ENCODE measurements around the gene HHIPL2.

- PRO-cap, 4 experiments = peak in 4 of 4 experiments; most common plus-strand start chr1:220300673 (in 3); most common minus-strand start chr1:220300537 (in 4)
- RAMPAGE, long total RNA, 2 experiments = no peak in any of the 2 experiments
Observed at GRCh38 chr1:220300336-220300838, 28.1 kb upstream of the RAB3GAP2 start.

GRCh38 chr1:220618272-220618924 lies 71.8 kb upstream of the C1orf115 start:
- PRO-cap, 4 experiments = no peak in any of the 4 experiments
- RAMPAGE, long total RNA, 2 experiments = no peak in any of the 2 experiments

DNA sequence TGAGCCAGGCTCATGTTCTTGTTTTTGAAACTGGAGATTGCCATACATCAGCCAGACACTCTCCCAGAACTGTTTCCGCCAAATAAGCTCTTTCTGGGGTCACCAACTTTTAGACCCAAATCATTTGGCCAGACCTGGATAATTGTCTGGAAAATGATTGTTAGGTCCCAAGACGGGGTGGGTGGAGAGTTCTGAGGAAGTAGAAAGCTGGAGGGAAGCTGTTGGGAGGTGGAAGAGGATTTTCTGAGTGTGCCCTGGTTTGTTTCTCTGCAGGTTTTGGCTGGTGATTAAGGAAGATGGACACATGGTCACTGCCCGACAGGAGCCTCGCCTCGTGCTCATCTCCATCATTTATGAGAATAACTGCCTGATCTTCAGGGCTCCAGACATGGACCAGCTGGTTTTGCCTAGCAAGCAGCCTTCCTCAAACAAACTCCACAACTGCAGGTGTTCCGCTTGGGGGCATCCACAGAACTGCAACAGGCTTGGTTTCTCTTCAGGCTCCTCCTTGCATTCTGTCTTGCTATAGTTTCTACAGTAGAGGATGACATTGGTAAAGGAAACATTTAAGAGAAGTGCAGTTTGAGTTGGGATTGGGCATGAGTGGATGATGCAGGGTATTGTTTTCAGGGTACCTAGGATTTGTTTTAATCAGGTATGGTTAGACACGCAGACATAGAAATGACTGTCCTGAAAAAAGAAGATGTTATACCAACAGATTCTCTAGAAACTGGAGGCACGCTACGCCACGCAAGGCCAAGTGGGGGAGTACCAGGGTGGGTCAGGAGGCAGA lies 6.7 kb downstream of the MTARC2 start:
- PRO-cap, 4 experiments = no peak in any of the 4 experiments
- RAMPAGE, long total RNA, 2 experiments = no peak in any of the 2 experiments

DNA sequence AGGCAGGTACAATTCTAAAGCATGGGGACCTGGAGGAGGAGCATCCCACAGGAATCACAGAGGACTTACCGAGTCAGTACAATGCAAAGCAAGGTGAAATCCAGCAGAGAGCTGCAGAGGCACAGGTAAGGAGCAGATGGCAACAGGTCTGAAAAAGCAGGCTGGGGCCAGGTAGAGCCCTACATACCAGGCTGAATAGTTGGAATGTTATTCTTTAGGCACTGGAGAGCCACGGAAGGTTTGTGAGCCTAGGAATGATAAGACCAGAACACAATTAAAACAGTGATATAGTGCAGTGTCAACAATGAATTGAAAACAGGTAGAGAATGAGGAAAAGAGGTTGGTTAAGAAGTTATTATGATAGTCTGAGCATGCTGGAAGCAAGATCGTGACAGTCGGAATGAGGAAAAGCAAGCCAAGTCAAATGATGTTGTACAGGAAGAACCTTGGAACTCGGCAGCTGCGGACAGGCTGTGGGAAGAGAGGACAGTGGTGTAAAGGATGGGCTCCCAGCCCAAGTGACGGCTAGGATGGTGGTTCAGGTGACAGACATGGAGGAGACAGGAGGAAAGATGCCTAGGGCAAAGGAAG lies 25.5 kb downstream of the MTARC1 start:
- PRO-cap, 4 experiments = peak in 1 of 4 experiments; most common plus-strand start position 366 of the sequence (in 1)
- RAMPAGE, long total RNA, 2 experiments = no peak in any of the 2 experiments

GRCh38 chr1:221552731-221553304 lies 189.1 kb downstream of the DUSP10 start:
- PRO-cap, 4 experiments = peak in 4 of 4 experiments; most common plus-strand start chr1:221553013 (in 4); most common minus-strand start chr1:221552861 (in 3)
- RAMPAGE, long total RNA, 2 experiments = no peak in any of the 2 experiments

- PRO-cap, 4 experiments = peak in 4 of 4 experiments; most common plus-strand start chr1:221563784 (in 4); most common minus-strand start chr1:221563456 (in 2)
- RAMPAGE, long total RNA, 2 experiments = no peak in any of the 2 experiments
Observed at GRCh38 chr1:221563030-221563949, 178.6 kb downstream of the DUSP10 start.

- PRO-cap, 4 experiments = peak in 3 of 4 experiments; most common plus-strand start chr1:221620639 (in 3); most common minus-strand start chr1:221620891 (in 3)
- RAMPAGE, long total RNA, 2 experiments = no peak in any of the 2 experiments
Observed at GRCh38 chr1:221620345-221621012, 121.4 kb downstream of the DUSP10 start.

- PRO-cap, 4 experiments = peak in 3 of 4 experiments; most common plus-strand start chr1:221708323 (in 2); most common minus-strand start chr1:221708322 (in 3)
- RAMPAGE, long total RNA, 2 experiments = no peak in any of the 2 experiments
Observed at GRCh38 chr1:221707937-221708584, 33.8 kb downstream of the DUSP10 start.

DNA sequence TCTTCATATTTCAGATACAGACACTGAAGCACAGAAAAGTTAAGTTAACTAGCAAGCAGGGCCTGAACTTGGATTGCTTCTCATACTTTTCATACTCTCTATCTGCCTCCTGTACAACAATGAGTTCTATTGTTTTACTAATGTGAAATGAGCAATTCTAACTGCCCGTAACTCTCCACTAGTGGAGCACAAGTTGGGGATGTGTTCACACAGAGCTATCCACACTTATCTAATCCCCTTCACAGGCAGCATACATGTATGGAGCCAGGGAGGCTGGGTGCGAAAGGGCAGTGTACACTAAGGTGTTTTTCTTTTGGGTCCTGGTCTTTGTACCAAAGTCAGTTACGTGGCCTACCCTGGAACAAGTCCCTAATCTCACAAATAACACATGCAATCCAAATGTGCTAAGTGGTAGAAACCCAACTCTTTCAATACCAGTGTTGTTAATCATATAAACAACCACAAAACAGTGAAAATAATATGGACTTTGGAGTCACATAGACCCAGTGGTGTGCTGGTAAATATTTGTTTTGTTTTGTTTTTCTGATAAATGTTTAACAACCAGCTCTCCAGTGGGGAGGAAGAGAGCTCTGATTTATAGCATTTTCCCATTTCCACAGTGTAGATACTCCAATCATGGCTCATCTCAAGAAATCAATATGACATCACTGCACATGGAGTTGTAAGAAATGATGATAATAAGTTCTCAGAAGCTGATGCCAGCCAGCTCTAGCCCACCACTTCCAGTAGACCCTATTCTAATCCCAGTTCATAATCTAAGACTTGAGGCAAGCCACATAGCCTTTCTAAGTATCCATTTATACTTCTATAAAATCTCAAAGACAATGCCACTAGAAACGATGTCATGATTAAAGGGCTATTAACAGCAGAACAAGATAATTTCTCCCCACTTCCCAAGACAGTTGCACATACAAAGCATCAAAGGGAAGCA lies 320.0 kb upstream of the DUSP10 start:
- PRO-cap, 4 experiments = peak in 4 of 4 experiments; most common plus-strand start position 611 of the sequence (in 3); most common minus-strand start position 231 of the sequence (in 4)
- RAMPAGE, long total RNA, 2 experiments = no peak in any of the 2 experiments

GRCh38 chr1:222071137-222071649 lies 329.3 kb upstream of the DUSP10 start:
- PRO-cap, 4 experiments = peak in 3 of 4 experiments; most common plus-strand start chr1:222071555 (in 2); most common minus-strand start chr1:222071433 (in 3)
- RAMPAGE, long total RNA, 2 experiments = no peak in any of the 2 experiments

- PRO-cap, 4 experiments = no peak in any of the 4 experiments
- RAMPAGE, long total RNA, 2 experiments = no peak in any of the 2 experiments
Observed at GRCh38 chr1:222547819-222548418, at the start of gene HHIPL2. TSS of gene HHIPL2 (minus strand) at chr1:222548104.

GRCh38 chr1:222644505-222645165 lies 26.7 kb downstream of the MIA3 start:
- PRO-cap, 4 experiments = peak in 4 of 4 experiments; most common plus-strand start chr1:222644598 (in 1); most common minus-strand start chr1:222644724 (in 3)
- RAMPAGE, long total RNA, 2 experiments = no peak in any of the 2 experiments

- PRO-cap, 4 experiments = peak in 4 of 4 experiments; most common plus-strand start chr1:222711576 (in 3); most common minus-strand start chr1:222711459 (in 1)
- RAMPAGE, long total RNA, 2 experiments = no peak in any of the 2 experiments
Observed at GRCh38 chr1:222711132-222711668, 1.1 kb downstream of the AIDA start.

GRCh38 chr1:223027412-223028162 lies 115.5 kb downstream of the TLR5 start:
- PRO-cap, 4 experiments = no peak in any of the 4 experiments
- RAMPAGE, long total RNA, 2 experiments = no peak in any of the 2 experiments

- PRO-cap, 4 experiments = no peak in any of the 4 experiments
- RAMPAGE, long total RNA, 2 experiments = no peak in any of the 2 experiments
Observed at GRCh38 chr1:223041480-223041976, 101.5 kb downstream of the TLR5 start.

DNA sequence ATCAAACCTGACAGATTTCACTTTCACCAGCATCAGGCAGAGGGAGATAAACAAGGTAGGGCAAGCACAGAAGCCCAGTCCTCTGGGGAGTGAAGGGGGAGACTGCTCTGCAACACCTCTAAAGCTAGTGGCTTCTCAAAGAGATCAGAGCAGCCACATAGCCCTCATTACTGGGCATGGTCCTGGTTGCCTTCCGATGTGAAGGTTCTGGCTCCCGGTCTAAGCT lies 33.9 kb downstream of the CAPN8 start:
- PRO-cap, 4 experiments = no peak in any of the 4 experiments
- RAMPAGE, long total RNA, 2 experiments = no peak in any of the 2 experiments

DNA sequence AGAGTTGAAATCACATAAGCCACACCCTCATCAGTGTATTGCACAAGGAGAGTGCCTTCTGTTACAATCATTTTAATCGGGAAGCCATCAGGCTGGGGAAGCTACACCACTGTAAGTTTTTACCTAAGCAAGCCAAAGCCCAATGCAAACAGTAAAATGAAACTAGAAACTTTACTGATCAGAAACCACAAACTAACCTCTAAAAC lies 26.2 kb downstream of the CAPN8 start:
- PRO-cap, 4 experiments = peak in 4 of 4 experiments; most common plus-strand start position 75 of the sequence (in 4)
- RAMPAGE, long total RNA, 2 experiments = no peak in any of the 2 experiments

DNA sequence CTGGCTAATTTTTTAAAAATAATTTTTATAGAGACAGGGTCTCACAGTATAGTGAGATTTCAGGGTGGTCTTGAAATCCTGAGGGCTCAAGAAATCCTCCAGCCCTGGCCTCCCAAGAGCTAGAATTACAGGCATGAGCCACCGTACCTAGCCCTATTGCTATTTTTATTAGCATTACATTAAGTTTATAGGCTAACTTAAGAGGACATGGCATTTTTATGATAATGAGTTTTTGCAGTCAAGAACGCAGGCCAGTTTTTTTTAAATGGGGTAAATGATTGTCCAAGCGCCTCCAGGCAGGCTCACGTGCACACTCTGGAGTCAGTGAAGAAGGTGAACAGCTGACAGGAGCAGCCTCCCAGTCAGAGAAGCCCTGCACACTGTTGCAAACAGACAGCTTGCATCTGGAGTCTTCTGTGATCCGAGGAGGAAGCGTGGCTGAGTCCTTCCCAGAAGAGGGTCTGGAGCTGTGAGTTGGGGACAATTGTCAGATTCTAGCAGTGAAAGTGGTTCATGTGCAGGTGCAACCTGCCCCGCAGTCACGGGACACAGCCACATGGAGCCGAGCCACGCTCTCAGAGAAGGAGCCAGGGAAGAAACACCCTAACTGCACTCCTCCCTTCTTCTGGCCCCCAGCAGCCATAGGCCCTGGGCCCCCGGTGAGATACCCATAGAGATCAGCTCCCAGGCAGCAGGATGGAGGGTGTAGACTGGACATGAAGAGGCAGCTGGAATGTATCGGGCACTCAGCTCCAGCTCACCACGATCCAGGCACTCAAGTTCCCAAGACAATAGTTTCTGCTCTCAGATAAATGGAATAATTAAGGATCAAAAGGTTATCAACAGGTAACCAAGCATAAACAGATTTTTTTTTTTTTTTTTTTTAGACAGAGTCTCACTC lies 26.2 kb downstream of the CAPN2 start:
- PRO-cap, 4 experiments = peak in 1 of 4 experiments; most common plus-strand start position 324 of the sequence (in 1)
- RAMPAGE, long total RNA, 2 experiments = no peak in any of the 2 experiments

GRCh38 chr1:223748175-223748669 lies 35.9 kb downstream of the CAPN2 start:
- PRO-cap, 4 experiments = no peak in any of the 4 experiments
- RAMPAGE, long total RNA, 2 experiments = no peak in any of the 2 experiments

DNA sequence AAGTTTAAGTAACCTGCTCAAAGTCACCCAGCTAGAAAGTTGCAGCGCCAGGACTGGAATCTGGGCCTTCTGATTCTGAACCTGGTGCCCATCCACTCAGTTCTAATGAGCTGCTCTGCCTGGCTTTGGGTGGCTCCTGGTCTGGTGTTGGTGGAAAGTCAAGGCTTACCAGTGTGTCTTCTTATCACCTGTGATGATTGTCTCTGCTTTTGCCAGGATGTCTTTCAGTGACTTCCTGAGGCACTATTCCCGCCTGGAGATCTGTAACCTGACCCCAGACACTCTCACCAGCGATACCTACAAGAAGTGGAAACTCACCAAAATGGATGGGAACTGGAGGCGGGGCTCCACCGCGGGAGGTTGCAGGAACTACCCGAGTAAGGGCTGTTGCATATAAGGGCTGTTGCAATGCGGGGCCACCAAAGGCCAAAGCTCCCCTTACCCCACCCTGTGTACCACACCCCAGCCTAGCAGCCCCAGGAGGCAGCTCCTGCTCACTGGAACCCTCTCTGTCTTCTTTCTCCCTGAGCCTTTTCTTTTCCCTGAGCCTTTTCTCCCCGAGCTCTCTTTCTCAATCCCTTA lies 40.3 kb downstream of the CAPN2 start:
- PRO-cap, 4 experiments = no peak in any of the 4 experiments
- RAMPAGE, long total RNA, 2 experiments = start-site peak on the plus strand in 2 of 2 experiments, centred at positions 276 to 280 of the sequence, 107 to 141 reads per replicate